Ovary (tissue), 7 donors: ENCODE data around the gene CDK8.

DNA sequence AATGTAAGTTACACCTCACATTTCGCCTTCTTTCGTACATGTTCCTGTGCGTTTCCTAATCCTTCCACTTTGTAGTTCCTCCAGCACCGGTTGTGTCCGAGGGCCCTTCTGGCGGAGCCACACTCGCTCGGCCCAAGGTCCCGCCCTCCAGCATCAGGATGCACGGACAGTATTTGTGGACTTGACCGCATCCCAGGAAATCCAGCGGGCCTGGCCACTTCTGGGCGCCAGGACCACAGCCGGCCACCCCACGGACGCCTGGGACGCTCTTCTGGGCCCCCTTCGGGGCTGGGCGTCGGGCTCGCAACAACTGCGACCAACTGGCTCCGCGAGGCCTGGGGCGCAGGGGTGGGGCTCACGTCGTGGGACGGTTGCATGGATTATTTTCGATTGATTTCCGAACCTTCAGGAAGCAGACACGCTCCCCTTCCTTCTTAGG is 636 bp upstream of the NUP58 start:
- PRO-cap, 7 experiments, result peak in 2 of 7 experiments; most common plus-strand start position 93 of the sequence (in 1); most common minus-strand start position 290 of the sequence (in 1)
- RAMPAGE, long total RNA, 2 experiments, result no peak in any of the 2 experiments

GRCh38 chr13:25307384-25308216 is 6.2 kb downstream of the NUP58 start:
- PRO-cap, 7 experiments, result no peak in any of the 7 experiments
- RAMPAGE, long total RNA, 2 experiments, result no peak in any of the 2 experiments

GRCh38 chr13:25468725-25469632 is 97.2 kb downstream of the ATP8A2 start:
- PRO-cap, 7 experiments, result no peak in any of the 7 experiments
- RAMPAGE, long total RNA, 2 experiments, result start-site peak on the plus strand in 1 of 2 experiments, at chr13:25468807-25468877 at its widest, 34 reads per replicate

DNA sequence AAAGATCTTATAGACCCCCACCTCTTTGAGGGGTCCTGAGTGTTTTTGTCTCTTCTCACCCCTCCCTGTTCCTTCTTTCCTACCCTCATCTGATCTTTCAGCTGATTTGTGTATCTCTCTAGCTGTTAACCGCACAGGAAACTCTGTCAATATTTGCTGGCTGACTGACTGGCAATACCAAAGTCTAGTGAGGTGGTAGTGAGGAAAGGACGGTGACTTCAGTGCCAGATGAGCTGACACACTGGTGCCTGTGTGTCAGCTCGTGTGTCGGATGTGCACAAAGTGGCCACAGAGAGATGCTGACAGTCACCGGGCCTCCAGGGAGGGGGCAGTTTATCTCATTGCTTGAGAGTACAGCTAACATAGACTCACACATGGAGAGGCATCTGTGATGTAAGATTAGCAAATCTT is 80.4 kb downstream of the SHISA2 start:
- PRO-cap, 7 experiments, result no peak in any of the 7 experiments
- RAMPAGE, long total RNA, 2 experiments, result no peak in any of the 2 experiments

GRCh38 chr13:26012025-26012868 is 39.6 kb downstream of the SHISA2 start:
- PRO-cap, 7 experiments, result peak in 5 of 7 experiments; most common plus-strand start chr13:26012629 (in 2); most common minus-strand start chr13:26012555 (in 4)
- RAMPAGE, long total RNA, 2 experiments, result start-site peak on the plus strand in 1 of 2 experiments, at chr13:26012301-26012345 at its widest, 5 reads per replicate

GRCh38 chr13:26133186-26133845 is 81.5 kb upstream of the SHISA2 start:
- PRO-cap, 7 experiments, result no peak in any of the 7 experiments
- RAMPAGE, long total RNA, 2 experiments, result no peak in any of the 2 experiments

GRCh38 chr13:26214655-26215874 is 7.0 kb downstream of the RNF6 start:
- PRO-cap, 7 experiments, result no peak in any of the 7 experiments
- RAMPAGE, long total RNA, 2 experiments, result no peak in any of the 2 experiments

DNA sequence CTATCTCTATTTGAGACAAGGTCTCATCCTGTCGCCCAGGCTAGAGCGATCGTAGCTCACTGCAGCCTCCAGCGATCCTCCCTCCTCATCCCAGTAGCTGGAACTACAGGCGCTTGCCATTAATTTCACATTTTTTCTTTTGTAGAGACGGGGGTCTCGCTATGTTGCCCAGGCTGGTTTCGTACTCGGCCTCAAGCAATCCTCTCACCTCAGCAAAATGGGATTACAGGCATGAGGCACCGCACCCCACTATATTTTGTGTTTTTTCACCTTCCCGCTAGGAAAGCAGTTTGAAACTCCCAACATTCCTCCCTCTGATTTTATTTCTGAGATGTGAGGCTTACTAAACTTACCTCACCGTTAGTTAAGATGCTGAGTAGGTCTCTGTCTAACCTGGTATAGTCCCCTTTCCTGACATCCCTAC is 560 bp upstream of the RNF6 start:
- PRO-cap, 7 experiments, result no peak in any of the 7 experiments
- RAMPAGE, long total RNA, 2 experiments, result no peak in any of the 2 experiments

DNA sequence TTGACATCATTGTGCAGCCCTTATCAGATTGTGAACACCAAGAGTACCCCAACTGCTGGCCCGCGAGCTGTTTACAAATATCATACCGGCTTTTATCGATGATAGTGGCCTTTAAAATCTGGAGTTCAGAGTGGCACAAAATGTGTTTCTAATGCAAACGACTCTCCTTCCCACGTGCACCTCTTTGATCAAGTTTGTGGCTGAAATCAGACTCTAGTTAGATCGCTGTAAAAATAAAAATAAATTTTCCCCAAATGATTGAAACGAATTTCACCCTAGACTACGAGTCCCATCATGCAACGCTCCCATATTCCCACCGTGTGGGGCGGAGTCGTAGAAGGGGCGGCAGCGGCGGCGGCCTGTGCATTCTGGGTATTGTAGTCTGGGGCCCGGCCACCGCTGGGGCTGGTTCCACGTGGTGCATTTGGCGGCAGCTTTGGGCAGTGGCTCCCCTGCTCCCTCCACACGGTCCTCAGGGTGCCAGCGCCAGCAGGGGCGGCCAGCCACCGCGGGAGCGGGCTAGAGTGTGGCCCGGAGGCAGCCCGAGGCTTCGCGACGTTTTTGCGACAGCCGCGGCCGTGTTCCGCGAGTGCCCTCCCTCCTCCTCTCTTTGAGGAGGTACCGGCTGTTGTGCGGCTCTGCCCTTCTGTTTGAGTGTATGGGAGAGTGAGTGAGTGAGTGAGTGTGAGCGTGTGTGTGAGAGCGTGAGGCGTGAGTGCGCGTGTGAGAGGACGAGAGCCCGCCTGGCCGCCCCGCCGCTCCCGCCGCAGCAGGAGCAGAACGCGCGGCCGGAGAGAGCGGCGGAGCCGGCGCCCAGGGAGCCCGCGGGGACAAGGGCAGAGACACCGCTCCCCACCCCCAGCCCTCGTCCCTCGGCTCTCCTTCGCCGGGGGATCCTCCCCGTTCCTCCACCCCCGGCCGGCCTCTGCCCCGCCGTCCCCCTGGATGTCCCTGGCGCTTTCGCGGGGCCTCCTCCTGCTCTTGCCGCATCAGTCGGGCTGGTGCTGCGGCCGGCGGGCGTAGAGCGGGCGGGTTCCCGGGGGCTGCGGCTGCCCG is at the start of gene CDK8:
Gene CDK8 (plus strand): TSS at position 613 of the 1,056 bp plus-strand sequence.
- PRO-cap, 7 experiments, result peak in 7 of 7 experiments; most common plus-strand start position 613 of the sequence (in 5); most common minus-strand start position 563 of the sequence (in 3)
- RAMPAGE, long total RNA, 2 experiments, result no peak in any of the 2 experiments

DNA sequence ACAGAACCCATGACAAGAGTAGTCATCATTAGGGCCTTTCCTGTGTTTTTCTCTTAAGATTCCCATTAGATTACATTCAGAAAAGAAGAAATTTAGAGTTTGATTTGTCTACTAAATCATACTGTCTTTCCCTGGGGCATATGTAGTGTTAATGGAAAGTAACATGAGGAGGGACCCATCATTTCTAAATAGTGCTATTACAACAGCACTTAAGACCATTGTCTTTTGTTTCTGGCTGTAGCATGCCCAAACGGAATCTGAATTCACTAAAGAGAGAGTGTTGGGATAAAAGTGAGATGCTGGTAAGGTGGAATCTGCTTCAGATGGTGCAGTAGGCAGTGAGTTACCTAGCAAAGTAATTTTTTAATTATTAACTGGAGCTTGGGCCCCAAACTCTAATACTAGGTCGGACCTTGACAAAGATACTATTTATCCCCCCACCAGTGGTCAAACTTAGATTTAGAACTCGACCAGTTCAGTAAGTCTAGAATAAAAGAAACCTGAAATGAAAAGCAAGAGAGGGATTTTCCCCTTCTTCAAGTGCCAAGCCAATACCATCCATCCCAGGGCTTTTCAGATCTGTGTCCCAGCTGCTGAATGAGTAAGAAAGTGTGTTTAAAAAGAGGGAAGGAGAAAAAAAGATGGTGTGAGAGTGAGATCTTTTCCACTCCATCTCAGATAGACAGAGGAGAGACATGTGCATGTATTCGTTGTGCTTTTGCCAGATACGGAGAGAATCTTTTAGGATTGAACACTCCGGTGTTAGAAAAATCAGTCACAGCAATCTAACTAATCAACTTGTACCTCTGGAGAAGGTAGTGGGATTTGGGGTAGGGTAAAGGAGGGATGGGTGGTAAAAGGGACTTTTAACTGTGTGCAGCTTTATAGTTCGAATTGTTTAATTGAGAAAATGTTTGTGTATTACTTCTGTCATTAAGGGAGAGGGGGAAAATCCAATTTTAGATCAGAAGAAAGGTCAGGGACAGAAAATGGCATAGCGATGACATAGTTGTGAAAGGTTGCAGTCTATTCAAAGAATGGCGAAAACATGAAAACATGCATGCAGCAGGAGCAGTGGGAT is 125.4 kb downstream of the CDK8 start:
- PRO-cap, 7 experiments, result no peak in any of the 7 experiments
- RAMPAGE, long total RNA, 2 experiments, result no peak in any of the 2 experiments

DNA sequence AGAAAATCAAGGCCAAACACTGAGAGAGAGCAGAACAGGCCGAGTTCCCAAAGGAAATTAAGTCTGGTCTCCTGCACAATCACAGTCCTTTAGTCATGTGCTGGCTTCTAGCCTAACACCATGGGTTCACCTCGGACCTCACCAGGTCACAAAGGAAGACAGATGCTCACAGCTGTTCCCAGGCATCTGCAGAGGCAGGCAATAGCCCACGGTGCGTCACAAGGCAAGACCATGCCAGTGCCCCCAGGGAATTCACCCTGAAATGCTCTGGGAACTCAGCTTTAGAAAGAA is 96.9 kb upstream of the WASF3 start:
- PRO-cap, 7 experiments, result no peak in any of the 7 experiments
- RAMPAGE, long total RNA, 2 experiments, result no peak in any of the 2 experiments

- PRO-cap, 7 experiments, result no peak in any of the 7 experiments
- RAMPAGE, long total RNA, 2 experiments, result no peak in any of the 2 experiments
Measured at GRCh38 chr13:26485673-26486247, 71.7 kb upstream of the WASF3 start.

- PRO-cap, 7 experiments, result no peak in any of the 7 experiments
- RAMPAGE, long total RNA, 2 experiments, result no peak in any of the 2 experiments
Measured at GRCh38 chr13:26759600-26760563, 704 bp downstream of the GPR12 start.

GRCh38 chr13:26950333-26951424 is 190.1 kb upstream of the GPR12 start:
- PRO-cap, 7 experiments, result no peak in any of the 7 experiments
- RAMPAGE, long total RNA, 2 experiments, result no peak in any of the 2 experiments

GRCh38 chr13:27018365-27018644 is 153.3 kb downstream of the USP12 start:
- PRO-cap, 7 experiments, result no peak in any of the 7 experiments
- RAMPAGE, long total RNA, 2 experiments, result no peak in any of the 2 experiments

GRCh38 chr13:27042964-27043364 is 128.6 kb downstream of the USP12 start:
- PRO-cap, 7 experiments, result no peak in any of the 7 experiments
- RAMPAGE, long total RNA, 2 experiments, result no peak in any of the 2 experiments

DNA sequence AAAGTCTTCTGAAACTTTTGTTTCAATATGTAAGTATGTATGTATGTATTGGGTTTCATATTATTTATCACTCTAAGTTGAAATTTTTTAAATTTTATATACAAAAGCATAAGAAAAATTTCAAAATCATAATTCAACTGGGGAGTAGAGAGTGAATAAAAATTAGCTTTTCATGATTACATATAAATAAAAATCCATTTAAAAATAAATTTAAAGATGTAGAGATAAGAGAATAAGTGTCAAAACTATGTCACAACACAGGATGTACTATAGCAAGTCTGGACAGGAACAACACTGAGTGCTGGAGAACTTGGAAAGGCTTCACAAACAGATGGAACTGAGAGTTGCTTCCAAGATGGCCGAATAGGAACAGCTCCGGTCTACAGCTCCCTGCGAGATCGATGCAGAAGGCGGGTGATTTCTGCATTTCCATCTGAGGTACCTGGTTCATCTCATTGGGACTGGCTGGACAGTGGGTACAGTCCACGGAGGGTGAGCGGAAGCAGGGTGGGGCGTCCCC is 46.4 kb downstream of the USP12 start:
- PRO-cap, 7 experiments, result no peak in any of the 7 experiments
- RAMPAGE, long total RNA, 2 experiments, result no peak in any of the 2 experiments

DNA sequence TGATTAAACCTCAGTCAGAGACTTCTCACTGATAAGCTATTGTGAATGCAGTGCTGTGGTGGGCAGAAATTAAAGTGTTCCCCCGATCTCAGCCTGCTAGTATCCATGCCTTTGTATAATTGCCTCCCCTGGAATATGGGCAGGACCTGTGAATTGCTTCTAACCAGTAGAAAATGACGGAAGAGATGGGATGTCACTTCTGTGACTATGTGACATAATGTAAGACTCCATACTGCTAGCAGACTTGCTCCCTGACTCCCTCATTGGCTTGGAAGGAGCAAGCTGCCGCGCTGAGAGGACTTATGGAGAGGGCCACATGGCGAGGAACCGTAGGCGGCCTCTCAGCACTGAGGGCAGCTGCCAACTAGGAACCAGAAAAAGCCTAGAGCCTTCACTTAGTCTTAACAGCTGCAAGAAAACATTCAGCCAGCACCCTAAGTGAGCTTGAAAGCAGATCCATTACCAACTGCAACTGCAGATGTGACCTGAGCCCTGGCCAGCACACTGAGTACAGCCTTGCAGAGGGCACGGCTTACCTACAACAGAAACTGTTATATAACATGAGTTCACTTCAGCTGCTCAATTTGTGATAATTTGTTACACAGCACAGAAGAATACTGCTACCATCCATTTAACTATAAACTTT is 33.9 kb downstream of the USP12 start:
- PRO-cap, 7 experiments, result no peak in any of the 7 experiments
- RAMPAGE, long total RNA, 2 experiments, result no peak in any of the 2 experiments

DNA sequence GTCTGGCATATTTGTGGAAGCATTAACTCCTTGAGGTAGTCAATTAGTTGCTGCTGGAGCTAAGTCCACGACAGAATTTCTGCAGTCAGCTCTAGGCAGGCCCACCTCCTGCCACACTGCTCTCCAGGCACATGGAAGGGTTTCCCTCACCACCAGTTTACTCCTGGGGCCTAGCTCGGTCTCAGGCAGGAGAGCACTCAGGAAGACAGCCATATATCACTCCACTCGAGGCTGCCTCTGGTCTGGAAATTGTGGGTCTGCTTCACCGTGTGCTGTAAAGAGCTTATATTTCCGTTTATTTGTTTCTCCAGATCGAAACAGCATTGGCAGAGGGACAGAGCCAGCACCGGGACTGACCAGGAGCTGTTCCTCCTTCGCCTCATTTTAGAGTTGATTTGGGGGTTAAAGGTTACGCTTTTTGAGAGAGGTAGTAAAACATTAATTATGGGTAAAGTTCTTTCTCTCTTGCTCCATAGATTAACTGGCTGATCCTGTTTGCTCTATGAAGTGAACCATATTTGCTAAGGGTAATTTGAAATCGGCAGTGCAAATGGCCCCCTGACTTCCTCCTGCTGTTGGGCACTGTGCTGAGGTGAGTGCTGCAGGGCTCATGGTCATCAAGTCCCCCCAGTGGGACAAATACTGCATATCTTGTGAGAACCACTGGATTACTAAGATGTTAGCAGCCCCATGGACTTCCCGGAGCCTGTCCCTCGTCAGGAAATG is 20.5 kb upstream of the GTF3A start:
- PRO-cap, 7 experiments, result no peak in any of the 7 experiments
- RAMPAGE, long total RNA, 2 experiments, result no peak in any of the 2 experiments

DNA sequence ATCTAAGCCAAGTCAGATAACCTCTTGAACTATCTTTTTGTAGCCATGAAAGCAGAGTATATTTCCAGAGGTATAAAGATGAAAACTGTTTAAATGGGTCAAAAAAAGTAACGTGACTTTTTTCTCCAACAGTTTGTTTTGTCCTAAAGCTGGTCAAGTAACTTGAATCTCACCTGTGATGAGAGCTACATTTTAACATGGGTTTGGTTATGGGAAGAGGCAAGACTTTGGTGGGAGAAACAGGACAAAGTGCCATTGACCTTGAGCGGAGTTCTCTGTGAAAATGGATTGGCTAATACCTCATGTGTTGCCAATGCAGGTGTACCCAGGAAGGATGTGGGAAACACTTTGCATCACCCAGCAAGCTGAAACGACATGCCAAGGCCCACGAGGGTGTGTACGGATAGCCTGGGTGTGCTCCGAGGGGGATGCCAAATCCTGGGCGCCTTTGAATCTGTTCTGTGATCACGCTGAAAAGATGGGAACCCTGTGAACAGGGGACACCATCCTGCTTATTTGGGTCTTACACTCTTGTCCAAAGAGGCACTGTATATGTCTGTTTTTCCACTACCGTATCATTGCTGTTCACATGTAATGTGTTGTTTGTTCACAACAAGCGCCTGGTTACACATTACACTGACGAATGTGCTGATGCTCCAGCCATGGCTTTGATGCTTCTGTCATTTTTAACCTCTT is 8.1 kb downstream of the GTF3A start:
- PRO-cap, 7 experiments, result no peak in any of the 7 experiments
- RAMPAGE, long total RNA, 2 experiments, result no peak in any of the 2 experiments